SK-N-MC (cell line): Measurements from ENCODE around the gene AKR1E2.

DNA sequence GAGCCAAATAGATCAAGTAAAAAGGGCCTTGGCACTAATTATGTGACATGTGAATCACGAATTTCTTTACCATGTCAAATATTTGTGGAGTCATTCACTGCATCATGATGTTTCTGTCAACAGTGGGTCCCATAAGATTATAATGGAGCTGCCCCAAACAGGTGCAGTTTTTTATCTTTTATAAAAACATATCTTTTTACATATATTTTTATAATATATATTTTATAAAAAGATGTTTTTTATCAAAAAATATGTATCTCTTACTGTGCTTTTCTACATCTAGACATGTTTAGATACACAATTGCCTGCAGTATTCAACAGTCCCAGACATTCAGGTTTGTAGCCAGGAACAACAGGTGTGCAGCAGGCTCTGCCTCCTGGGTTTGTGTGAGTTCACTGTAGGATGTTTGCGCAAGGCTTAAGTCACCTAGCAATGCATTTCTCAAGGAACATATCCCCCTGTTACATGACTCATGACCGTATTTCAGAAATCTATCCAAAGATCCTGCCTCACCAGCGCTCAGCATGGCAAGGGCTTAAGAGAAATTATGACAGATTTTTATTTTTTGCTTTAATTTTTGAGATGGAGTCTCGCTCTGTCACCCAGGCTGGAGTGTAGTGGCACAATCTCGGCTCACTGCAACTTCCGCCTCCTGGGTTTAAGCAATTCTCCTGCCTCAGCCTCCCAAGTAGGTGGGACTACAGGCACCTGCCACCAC lies 41.5 kb downstream of the PITRM1 start:
- RRBS: no CpG with 5 or more reads among the region's 7 CpGs

GRCh38 chr10:3372142-3372569 lies 199.6 kb upstream of the PITRM1 start:
- RRBS: no CpG with 5 or more reads among the region's 2 CpGs

DNA sequence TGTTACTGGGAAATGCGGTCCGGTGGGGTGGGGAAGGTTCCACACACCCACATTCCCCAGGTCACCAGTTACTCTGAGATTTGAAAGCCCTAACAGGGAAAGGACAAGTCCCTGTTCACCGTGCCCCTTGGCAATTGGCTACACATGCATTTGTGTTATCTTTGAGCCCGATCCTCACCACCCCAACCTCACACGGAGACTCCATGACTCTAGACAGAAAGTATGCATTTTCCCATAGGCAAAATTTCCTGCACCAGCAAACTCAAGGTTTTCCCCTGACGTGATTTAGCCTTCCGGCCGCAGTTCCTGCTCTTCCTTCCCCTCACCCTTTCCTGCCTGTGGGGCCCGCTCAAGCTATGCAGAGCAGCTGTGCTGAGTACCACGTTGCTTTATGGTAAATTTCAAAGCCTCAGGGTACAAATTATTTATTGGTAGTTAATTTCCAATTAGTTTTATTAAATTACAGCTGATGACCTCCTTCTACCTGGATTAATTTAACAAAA lies 282.8 kb upstream of the PITRM1 start:
- RRBS: no CpG with 5 or more reads among the region's 10 CpGs

DNA sequence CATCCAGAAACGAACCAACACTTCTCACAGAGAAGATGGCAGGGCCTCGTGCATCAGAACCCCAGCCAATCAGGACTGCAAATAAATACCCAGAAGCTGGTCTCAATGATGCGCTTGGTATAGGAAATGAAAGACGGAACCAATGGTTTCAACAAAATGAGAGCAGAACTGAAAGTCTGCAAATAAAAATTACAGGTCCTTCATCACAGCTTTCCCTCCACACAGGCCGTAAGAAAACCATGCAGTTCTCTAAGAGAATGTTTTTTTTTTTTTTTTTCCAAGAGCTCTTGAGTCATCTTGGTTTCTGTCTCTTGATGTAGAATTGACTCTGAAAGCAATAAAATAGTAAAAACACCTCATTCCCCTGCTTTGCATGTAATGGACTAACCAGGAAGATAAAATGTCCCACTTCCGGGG lies 23.8 kb downstream of the KLF6 start:
- RRBS: no CpG with 5 or more reads among the region's 6 CpGs

DNA sequence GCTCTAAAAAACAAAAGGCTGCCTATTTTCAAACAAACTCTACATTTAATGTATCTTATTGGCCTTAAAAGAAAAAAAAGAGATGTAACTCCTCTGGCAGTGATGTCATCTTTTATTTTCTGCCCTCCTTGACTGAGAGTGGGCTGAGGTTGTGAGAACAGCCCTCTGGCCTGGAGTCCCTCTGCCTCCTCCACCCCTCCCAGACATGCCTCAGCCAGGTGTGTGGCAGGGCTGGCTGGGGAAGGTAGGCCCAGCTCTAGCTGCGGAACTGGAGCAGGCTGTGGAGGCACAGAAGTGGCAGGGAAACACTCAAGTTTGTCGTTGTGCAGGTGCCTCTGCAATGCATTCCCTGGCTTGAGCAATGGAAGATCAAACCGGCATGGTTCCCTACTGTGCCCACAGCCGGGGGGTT lies 9.1 kb downstream of the KLF6 start:
- RRBS: no CpG with 5 or more reads among the region's 4 CpGs

DNA sequence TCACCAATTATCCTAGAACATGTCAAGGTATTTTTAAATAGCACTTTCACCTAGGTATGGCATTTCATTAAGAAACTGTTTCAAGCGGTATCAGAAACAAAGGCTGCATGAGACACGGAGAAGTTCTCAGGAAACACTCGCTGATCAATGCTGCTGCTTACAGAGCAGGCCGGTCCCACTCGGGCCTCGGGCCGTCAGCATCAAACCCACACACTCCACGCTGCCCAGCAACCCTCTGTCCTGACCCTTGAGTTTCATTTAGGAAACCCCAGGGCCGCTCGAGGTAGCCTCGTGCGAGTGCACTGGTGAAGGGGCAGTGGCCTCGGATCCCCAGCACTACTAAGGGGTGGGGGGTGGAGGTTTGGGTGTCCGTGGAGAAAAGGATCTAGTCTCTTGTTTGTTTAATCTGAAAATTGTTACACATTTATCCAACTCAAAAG lies 4.0 kb downstream of the KLF6 start:
- RRBS: no CpG with 5 or more reads among the region's 14 CpGs

GRCh38 chr10:3807171-3807506 lies 22.1 kb upstream of the KLF6 start:
- RRBS: no CpG with 5 or more reads among the region's 3 CpGs

- RRBS: no CpG with 5 or more reads among the region's 8 CpGs
Observed at GRCh38 chr10:3873517-3874495, 88.8 kb upstream of the KLF6 start.

DNA sequence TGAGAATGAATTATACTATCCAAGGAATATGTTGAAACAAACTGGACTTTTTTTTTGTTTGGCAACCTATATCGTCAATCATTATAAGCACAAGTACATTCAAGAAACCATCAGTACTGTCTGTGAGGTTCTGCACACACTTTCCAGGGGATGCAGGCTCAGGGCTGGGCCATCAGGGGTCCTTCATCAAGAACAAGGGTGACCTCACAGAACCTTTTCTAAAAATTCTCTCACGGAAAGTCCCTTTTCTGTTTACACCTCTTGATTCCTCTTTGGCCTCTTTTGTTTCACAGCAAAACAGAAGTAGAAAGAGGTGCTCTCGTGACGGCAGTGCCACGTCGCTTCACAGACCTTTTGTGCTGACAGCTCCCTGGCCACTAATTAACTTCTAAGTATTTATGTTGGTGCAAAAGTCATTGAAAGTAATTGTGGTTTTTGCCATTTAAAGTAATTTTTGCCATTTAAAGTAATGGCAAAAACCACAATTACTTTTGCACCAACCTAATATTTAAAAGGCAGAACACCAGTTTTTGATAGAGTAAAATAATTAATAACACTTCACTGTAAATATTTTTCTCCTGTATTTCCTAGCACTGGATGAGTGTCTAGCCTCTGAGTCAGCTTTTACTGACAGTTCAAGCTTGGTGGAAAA lies 117.4 kb upstream of the KLF6 start:
- RRBS: no CpG with 5 or more reads among the region's 6 CpGs

DNA sequence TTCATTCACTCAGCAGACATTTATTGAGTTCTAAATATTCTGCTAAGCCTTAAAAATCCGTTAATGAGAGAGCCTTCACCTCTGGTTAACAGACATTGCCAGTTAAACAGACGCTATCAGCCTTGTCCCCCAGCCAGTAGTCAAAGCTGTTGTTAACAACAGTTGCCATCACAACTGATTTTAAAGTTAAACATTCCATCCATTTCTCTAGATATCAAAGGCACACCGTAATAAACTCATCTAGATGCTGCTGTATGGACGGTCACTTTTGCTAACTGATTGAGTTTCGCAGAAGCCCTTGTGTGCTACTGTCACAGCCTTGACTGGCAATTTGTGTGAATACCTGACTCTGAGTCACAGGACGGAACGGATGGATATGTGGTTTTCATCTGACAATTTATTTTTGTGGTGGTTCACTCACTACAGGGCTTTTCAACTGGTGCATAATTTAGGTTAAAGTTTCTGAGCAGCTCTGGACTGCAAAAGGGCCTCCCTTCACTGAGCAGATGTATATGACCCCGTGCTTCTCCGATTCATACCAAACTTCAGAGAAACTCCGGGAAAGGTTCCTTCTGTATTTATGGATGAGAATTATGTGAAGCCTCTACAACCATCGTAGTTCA lies 160.8 kb upstream of the KLF6 start:
- RRBS: no CpG with 5 or more reads among the region's 11 CpGs

GRCh38 chr10:3961090-3961687 lies 176.2 kb upstream of the KLF6 start:
- RRBS: no CpG with 5 or more reads among the region's 7 CpGs

DNA sequence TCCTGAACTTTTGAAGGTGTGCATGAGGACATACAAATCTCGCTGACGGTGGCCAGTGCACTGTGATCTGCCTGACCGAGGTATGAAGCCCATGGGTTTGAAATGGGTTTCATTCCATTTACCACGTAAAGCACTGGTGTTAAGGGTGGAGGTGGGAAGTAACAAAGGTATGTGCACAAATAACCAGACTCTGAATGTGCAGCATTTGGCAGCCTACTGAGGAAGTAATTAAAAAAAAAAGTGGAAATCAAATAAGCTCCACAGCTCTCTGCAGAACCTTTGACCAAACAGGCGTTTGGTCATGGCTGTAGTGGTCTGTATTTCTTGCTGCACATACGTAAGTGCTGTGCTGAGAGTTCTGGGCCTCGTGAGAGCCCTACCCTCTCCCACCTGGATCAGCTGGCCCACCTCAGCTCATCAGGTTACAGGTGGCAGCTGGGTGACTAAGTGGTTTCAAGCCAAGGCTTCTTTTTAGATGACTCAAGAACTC lies 178.1 kb upstream of the KLF6 start:
- RRBS: no CpG with 5 or more reads among the region's 7 CpGs

GRCh38 chr10:4180921-4181589 lies 396.0 kb upstream of the KLF6 start:
- RRBS: no CpG with 5 or more reads among the region's 11 CpGs

- RRBS: no CpG with 5 or more reads among the region's 3 CpGs
Observed at GRCh38 chr10:4310199-4310452, 515.9 kb upstream of the AKR1E2 start.

- RRBS: no CpG with 5 or more reads among the region's 11 CpGs
Observed at GRCh38 chr10:4353701-4354840, 471.9 kb upstream of the AKR1E2 start.

- RRBS: no CpG with 5 or more reads among the region's 8 CpGs
Observed at GRCh38 chr10:4498691-4499435, 327.1 kb upstream of the AKR1E2 start.

DNA sequence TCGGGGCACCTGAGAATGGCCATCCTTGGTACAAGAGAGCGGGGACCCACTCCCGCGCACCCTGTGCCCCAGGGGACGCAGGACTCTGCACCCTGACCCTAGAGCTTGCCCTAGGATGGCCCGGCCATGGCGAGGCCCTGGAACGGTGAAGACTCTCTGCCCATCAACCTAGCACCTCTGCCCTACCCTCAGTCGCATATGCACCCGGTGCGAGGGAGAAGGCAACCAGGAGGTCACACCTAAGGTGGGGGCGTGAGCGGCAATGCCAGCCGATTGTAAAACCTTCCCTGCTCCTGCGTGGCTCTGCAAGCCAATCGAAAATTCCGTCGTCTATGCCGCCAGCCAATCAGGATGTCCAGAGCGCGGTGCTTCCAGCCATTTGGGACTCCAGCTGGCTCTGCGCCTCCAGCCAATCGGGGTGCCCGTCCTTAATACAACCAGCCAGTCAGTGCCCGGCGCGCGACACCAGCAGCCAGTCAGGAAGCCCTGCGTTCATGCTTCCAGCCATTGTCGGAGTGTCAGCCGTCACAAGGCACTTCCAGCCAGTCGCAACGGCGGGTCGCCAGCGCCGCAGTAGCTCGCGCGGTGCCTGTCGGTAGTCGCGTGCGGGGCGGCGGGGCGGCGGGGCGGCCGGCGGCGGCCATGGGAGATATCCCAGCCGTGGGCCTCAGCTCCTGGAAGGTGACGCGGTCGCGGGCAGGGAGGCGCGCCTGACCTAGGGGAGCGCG lies at the start of gene AKR1E2:
TSS of gene AKR1E2 (plus strand) at position 525 of the 728 bp plus-strand sequence.
- RRBS: 93% methylated on average over 5 of the region's 61 CpGs

DNA sequence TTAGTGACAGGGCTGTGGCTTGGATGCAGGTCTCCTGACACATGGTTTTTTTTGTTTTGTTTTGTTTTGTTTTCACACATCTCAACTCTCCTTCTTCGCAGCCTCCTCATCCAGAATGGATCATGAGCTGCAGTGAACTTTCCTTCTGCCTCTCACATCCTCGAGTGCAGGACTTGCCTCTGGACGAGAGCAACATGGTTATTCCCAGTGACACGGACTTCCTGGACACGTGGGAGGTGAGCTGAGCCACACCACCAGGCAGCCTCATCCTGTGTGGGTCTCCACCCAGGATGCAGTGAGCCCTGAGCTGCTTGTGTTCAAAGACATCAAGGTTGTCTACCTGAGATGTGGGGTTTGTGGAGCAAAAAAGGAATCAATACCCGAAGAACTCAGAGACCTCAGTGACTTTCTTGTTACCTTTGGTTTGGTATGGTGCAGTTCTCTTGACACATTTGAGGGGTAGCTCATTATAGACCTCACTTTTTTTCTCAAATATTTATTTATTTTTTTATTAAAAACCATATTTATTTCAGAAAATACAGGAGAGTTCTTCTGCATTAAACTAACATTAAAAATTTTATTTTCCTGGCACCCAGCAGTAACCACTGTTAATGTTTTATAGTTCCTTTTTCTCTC lies 9.7 kb downstream of the AKR1E2 start:
- RRBS: no CpG with 5 or more reads among the region's 6 CpGs

- RRBS: no CpG with 5 or more reads among the region's 5 CpGs
Observed at GRCh38 chr10:4847325-4848086, 21.5 kb downstream of the AKR1E2 start.

GRCh38 chr10:4995655-4996012 lies 8.0 kb downstream of the AKR1C2 start:
- RRBS: no CpG with 5 or more reads among the region's 2 CpGs